Trachea (tissue), 1 donor: Measurements from ENCODE around the genes LENG9, KIR2DL1 and FCAR.

GRCh38 chr19:54153351-54154137, 6.0 kb downstream of the LENG1 start:
- PRO-cap = no peak

DNA sequence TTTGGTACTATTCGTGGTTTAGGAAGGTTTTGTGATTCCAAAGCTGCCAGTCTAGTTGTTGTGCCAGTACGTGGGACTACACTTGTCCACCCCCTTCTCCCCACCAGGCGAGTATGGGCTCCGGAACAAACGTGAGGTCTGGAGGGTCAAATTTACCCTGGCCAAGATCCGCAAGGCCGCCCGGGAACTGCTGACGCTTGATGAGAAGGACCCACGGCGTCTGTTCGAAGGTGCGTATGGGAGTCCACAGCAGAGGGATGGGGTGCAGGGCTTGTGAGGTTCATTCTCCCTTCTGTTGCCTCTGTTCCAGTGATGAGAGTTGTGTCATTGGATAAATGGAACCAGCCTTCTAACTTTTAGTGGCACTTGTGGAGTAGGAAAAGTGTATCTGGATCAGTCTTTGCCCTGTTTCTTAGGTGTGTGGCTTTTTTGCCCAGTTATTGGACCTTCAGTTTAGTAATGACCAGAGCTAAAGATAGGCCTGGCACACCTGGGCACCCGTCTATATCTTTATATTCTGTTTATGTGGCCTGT, 789 bp downstream of the RPS9 start:
- PRO-cap = no peak

DNA sequence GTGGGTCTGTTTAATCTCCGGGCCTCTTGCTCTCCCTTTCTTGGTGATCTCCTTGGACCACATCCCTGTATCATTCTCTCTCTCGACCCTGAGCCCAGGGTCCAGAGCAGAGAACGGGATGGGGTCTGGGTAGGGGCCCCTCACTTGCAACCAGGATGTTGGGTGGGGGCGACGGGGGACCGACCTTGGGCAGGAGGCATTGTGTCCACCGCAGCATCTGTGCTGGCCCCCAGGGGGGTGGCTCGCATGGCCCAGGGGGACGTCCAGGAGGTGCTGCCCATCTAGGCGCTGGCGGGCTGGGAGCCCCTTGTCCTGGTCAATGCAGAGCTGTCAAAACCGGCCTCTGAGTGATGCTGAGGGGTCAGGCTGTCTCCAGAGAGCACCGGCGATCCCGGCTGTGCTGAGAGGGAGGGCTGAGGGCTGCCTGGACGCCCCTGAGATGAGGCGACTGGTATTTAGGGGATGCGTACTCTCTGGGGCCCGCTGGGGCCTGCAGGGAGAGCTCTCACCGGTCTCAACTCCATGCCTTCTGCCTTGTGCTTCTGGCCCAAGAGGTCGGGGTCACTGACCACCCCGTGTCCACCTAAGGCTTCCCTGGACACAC, 8.4 kb downstream of the RPS9 start:
- PRO-cap = no peak

- PRO-cap = no peak
Observed at GRCh38 chr19:54280396-54280955, 434 bp downstream of the LILRB2 start.

DNA sequence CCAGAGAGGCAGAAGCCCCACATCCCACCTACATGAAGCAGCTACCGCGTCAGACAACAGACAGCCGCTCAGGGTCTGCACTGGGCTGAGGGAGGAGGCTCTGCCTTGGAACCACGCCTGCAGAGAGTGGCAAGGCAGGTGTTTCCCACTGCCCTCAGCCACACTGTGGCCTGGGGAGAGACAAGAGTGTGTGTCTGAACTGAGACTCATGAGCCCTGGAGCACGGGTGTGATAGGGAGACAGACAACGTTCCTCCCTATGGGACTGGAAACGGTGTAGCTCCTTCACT, 5.4 kb upstream of the LILRB2 start:
- PRO-cap = no peak

DNA sequence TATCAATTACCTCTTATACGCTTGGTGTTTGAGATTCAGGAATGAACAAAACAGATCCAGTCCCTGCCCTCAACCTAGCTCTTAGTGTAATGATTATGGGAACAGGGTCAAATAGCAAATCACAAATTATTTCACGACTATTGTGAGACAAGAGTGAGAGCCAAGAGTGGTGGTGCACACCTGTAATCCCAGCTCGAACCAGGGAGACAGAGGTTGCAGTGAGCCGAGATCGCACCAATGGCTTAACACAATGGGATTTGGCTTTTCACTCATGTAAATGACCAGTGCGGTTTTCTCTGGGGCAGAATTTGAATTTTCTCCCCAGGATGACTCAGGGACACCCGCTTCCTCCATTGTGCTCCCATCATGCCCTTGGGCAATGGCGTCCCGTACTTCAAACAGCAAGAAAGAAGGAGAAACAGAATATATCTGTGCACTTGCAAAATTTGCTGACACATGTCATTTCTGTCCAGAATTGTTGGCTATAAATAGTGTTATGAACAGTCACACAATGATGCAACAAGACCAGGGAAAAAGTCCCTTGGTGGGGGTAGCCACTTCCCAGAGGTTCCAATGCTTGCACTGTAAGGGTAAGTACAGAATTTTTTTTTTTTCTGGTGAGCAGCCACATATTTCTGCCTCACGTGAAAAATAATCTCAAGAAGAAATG, 8.9 kb upstream of the LAIR1 start:
- PRO-cap = no peak

GRCh38 chr19:54419684-54420804, 4.8 kb downstream of the TTYH1 start:
- PRO-cap = unidirectional peak, minus-strand start at chr19:54420333; unidirectional peak, plus-strand start at chr19:54420705

- PRO-cap = unidirectional peak, minus-strand start at chr19:54420978
Observed at GRCh38 chr19:54420805-54421440, 5.7 kb downstream of the TTYH1 start.

- PRO-cap = no peak
Observed at GRCh38 chr19:54456460-54457339, 6.9 kb downstream of the LENG9 start.

DNA sequence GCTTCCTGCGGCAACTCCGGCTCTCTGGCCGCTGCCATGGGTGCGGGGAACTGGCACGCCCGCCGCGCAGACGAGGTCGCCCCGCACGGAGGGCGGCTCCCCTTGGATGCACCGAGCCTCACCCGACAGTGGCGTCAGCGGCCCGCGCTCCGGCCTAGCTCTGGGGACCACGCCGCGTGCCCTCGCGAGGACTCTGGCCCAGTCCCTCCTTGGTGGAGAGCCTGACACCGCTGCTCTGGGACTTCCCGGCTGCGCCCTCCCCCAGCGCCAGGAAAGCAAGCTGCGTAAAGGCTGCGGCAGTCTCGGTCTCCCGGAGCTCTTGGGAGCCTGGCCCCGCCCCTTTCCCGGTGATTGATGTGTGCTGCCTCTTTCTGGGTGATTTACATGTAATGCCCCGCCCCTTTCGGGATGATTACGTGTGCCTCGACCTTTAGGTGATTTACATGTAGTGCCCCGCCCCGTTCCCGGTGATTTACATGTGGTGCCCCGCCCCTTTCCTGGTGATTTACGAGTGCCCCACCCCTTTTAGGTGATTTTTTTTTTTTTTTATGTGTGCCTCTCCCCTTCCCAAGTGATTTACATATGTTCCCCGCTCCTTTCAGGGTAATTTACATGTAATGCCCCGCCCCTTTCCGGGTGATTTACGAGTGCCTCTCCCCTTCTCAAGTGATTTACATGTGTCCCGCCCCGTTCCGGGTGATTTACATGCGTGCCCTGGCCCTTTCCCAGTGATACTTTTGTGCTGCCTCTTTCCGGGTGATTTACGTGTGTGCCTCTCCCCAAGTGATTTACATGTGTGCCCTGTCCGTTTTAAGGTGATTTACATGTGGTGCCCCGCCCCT, at the start of gene LENG9:
Gene LENG9, minus strand, starts transcription at position 290 of the 842 bp plus-strand sequence.
- PRO-cap = unidirectional peak, minus-strand start at position 282 of the sequence; bidirectional peak, plus-strand start outside the sequence, minus-strand start at position 730 of the sequence

DNA sequence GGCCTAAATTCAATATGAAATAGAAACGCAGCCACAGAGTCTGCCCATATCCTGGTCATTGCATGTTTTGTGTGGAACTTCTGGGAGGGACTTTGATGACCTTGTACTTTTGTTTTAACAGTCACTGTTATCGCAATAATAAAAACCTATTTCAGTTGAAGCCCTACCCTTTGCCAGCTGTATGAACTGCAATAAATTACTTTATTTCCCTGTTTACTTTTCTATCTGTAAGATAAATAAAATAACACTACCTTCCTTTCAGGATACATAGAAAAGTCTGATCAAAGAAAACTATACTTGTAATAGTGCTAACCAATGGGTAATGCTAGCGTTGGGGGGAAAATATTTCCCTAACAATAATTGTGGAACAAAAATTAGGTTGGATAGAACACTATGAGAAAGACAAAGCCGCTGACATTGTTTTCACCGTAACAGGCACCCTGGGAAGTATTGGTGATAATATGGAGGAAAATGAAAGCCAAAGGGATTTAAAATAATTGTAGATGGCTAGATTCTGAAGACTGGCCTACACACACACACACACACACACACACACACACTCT, 4.3 kb upstream of the LENG9 start:
- PRO-cap = no peak

DNA sequence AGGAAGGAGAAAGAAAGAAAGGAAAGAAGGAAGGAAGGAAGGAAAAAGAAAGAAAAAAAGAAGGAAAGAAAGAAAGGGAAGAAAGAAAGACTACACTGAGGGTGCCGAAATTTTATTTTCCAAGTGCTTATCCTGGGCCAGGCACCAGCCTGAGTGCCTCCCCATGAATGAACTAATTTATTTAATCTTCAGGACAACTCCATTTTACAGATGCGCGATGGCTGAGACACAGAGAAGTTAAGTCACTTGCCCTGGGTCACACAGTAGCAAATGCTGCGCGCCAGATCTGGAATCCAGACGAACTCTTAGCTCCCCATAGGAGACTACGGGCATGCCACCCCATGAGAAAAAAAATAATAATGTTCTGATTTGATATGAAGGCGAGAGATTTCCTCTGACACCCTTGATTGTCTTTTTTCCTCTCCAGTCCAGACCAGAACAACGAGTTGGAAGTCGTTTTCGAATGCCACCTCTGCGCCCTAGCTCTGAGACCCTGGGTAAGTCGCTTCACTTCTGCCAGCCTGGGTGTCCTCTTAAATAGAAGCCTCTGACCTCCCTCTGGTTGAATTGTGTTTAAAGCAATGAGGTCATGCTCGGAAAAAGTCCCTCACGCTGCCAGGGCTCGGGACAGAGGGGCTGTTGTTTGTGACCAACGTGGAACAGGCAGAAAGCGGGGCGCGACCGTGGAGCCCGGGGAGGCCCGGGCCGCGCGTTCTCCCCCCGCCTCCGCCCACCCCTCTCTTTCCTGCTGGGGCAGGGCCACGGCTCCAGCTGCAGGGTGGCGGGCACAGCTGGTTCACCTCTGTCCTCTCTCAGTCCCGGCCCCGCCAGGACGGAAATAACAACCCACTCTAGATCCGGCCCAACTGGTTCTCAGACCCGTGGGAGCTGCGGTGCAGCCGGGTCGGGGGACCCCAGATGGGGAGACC, 2.3 kb downstream of the CDC42EP5 start:
- PRO-cap = unidirectional peak, minus-strand start at position 174 of the sequence; bidirectional peak, plus-strand start at position 666 of the sequence, minus-strand start at position 509 of the sequence; bidirectional peak, plus-strand start at position 770 of the sequence, minus-strand start at position 730 of the sequence

GRCh38 chr19:54532537-54533034, 30.0 kb downstream of the LAIR2 start:
- PRO-cap = no peak

DNA sequence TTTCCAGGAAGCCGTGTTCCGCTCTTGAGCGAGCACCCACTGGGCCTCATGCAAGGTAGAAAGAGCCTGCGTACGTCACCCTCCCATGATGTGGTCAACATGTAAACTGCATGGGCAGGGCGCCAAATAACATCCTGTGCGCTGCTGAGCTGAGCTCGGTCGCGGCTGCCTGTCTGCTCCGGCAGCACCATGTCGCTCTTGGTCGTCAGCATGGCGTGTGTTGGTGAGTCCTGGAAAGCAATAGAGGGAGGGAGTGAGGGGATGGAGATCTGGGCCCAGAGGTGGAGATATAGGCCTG, at the start of gene KIR2DL1:
Gene KIR2DL1, plus strand, starts transcription at position 132 of the 298 bp plus-strand sequence.
- PRO-cap = no peak

DNA sequence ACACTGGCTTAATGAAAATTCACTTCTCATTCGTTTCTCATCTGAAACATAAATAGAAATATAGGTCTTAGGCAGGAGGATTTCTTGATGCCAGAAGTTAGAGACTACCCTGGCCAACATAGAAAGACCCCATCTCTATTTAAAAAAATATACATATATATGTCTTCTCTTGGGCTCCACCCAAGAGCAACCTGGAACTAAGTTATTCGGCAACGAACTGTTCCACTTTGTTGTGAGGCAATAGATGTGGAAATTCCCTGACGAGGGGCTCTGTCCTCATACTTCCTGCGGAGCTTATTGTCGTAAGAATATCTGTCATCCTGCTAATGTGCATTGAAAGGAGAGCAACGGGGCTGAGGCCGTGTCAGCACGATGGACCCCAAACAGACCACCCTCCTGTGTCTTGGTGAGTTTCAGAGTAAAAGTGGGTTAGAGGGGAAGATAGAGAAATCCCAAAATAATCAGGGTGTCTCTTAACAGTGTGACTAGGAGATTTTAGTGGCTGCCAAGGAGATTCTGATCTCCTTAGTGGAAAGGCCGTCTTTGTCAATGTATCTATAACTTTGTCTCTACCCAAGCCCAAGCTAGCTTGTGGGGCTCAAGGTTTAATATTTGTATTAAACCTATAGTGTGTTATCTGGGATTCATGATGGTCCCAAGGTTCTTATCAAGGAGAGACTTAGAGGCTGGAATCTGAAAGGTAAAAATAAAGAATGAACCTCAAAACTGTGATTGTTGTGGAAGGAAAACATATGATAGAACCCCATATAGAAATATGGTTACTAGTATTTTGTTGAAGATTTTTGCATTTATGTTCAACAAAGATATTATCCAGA, at the start of gene FCAR:
Gene FCAR, plus strand, starts transcription at position 318 of the 836 bp plus-strand sequence.
- PRO-cap = no peak

DNA sequence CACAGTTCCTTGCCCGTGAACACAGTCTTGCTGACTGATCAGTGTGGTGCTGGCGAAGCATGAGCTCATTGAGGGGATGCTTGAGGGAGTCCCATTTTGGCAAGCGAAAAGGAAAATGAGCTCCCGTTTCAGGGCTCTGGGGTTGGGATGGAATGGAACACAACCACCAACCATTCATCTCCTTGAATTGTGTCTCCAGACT, 15.3 kb downstream of the FCAR start:
- PRO-cap = no peak

DNA sequence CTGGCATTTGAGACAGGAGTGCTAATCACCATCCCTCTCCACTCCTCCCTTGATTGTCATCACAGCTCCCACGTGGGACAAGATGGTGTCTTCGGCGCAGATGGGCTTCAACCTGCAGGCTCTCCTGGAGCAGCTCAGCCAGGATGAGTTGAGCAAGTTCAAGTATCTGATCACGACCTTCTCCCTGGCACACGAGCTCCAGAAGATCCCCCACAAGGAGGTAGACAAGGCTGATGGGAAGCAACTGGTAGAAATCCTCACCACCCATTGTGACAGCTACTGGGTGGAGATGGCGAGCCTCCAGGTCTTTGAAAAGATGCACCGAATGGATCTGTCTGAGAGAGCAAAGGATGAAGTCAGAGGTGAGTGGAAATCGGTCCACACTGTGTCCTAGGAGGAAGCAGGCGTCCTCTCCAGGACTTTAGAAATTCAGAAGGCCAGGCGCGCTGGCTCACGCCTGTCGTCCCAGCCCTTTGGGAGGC, 3.8 kb downstream of the NLRP2 start:
- PRO-cap = no peak

DNA sequence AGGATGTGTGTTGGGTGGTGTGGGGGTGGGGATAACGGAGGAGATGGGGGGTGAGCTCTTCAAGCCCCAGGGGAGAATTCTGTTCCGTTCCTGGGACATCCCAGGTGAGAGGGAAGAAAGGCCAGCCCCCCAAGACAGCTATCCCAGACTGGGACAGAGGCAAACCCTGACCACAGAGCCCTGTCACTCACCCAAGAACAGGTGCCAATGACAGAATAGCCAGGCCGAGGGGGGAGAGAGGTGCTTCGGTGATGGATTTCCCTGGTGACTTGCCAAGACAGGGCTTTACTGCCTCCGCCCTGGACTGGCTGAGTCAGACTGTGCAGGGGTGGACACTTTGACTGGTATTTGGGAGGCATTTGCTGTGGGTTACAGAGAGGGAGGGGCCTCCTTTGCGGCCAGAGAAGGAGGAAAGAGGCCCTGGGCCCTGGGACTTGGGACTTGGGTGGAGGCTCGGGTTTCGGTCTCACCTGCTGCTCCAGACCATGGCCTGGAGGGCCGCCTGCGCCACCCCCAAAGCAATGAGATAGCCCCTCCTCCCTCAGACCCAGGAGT, 4.6 kb upstream of the EPS8L1 start:
- PRO-cap = no peak

DNA sequence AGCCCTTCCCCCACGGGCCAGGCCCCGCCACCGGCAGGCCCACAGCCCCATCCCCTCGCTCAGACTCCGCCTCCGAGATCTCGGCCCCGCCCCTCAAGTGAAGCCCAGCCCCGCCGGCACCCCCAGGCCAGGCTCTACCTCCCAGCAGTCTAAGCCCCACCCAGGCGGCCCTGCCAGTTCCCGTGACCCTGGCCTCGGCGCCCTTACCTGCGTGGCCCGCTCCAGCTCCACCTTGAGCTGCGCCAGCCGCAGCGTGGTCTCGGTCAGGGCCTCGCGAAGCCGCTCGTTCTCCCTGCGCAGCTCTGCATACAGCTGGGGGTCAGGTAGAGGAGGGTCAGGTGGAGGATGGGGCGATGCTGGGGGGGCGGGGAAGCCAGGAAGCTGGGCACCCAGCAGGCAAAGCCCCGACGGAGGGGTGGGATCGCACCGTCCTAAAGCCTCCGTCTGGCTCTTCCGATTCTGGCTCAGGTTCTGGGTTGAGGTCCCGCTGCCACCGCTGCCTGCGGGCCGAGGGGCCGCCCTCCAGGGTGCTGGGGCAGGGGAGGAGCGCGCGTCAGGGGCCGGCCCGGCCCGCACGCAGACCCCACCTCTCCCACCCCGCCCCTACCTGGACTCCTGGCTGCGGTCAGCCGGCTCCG, 16.5 kb downstream of the EPS8L1 start:
- PRO-cap = no peak

DNA sequence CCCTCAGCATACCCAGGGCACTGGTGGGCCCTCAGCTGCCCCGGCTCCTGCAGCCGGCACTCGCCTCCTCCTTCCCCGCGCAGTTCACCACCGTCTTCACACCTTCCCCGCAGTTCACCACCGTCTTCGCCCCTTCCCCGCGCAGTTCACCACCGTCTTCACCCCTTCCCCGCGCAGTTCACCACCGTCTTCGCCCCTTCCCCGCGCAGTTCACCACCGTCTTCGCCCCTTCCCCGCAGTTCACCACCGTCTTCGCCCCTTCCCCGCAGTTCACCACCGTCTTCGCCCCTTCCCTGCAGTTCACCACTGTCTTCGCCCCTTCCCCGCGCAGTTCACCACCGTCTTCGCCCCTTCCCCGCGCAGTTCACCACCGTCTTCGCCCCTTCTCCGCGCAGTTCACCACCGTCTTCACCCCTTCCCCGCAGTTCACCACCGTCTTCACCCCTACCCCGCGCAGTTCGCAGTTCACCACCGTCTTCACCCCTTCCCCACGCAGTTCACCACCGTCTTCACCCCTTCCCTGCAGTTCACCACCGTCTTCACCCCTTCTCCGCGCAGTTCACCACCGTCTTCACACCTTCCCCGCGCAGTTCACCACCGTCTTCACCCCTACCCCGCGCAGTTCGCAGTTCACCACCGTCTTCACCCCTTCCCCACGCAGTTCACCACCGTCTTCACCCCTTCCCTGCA, 20.6 kb downstream of the PPP1R12C start:
- PRO-cap = no peak